PC-3 (cell line): ENCODE results near the genes KIF12 and BRINP1.

GRCh38 chr9:113510965-113511794 is 47.7 kb downstream of the RGS3 start:
- RAMPAGE, long total RNA, result no peak

DNA sequence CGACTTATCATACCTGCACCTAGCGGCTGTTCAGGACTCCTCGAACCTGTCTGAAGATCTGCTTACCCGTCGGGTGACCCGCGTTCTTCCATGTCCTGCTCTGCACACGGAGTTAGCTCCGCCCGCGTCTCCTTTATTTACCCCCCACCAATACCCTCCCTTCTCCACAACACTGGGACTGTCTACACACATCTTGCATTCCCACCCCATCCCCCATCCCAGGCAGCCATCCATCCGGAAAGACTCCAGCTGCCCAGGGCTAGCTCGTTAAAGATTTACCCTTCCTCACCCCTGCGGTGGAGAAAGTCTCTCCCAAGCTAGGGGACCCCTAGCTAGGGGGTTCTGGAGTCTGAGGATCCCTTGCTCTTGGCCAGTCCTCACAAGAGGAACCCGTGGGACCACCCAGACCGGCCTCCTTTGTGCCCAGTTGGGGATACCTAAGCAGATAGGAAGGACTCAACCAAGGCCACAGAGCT is at the start of gene KIF12:
Gene KIF12, minus strand, starts transcription at position 108 of the 476 bp plus-strand sequence.
- RAMPAGE, long total RNA, result no peak

- RAMPAGE, long total RNA, result no peak
Measured at GRCh38 chr9:114174633-114175854, 19.7 kb downstream of the COL27A1 start.

GRCh38 chr9:114360916-114361471 is 26.8 kb downstream of the AKNA start:
- RAMPAGE, long total RNA, result no peak

DNA sequence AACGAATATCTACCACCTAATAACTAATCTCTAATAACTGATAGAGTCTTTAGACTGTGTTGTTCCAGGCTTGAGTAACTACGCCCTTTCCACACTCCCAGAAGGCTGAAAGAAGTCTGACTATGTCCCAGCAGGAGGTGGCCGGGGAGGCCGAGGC is 274 bp downstream of the TEX53 start:
- RAMPAGE, long total RNA, result no peak

GRCh38 chr9:114894697-114895481 is 35.5 kb downstream of the TNFSF8 start:
- RAMPAGE, long total RNA, result no peak

- RAMPAGE, long total RNA, result no peak
Measured at GRCh38 chr9:115027797-115027996, 90.3 kb downstream of the TNC start.

DNA sequence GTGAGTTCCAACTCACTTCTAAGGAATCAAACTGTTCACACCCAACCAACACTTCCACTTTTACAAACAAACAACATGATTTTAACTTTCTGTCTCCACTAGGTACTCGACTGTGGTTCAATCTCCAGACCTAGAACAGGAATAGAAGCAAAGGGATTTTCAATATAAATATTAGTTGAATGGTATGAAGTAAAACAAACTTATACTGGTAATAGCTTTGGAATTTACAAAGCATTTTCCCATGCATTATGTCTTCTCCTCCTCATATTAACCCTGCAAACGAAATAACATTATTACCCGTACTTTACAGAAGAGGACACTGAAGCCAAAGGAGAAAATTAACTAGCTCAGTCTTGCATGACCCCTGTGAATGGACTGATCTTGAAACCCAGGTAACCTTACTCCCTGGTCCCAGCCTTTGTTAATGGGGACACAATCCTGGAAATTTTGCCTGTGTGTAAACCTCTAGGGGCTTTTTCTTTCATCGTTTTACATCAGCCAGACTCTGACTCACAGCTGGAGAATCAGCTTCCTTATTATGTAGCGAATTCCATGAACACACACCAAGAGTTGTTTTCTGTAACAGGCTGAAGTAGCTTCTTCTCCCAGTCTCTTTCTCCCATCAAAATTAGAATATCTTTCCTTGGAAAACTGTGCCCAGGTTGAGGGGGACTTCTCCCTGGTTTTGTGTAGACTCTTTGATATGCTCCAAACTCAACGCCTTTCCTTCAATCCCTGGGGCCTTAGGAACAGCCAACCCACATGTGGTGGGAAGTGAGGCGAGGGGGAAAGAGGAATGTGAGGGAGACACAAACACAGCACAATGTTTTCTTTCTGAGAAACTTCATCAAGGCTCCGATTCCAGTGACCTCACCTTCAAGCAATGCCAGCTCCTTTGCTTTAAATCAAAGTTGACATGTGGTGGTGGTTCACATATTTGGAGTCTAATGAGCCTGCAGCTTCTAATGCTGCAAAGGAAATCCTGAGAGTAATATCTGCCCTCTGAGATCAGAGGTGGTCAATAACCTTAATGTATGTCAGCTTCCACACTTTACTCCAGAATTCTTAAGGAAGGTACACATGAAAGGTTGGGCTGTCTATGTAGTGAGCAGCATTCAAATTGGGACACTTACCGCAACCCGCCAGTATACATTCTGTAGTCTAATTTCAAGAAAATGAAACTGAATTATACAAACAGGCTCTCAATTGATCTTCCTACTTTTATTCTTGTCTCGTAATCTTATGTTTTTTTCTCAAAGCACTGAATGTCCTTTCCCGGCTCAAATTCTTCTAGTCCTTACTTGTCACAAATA is 480.8 kb upstream of the PAPPA start:
- RAMPAGE, long total RNA, result no peak

GRCh38 chr9:116365286-116365768 is 211.7 kb downstream of the PAPPA start:
- RAMPAGE, long total RNA, result no peak

- RAMPAGE, long total RNA, result no peak
Measured at GRCh38 chr9:116566914-116567774, 120.0 kb upstream of the TRIM32 start.

GRCh38 chr9:116571686-116572541 is 115.2 kb upstream of the TRIM32 start:
- RAMPAGE, long total RNA, result no peak

GRCh38 chr9:116605748-116606354 is 81.3 kb upstream of the TRIM32 start:
- RAMPAGE, long total RNA, result no peak

GRCh38 chr9:117465839-117466405 is 51.1 kb upstream of the ASTN2 start:
- RAMPAGE, long total RNA, result no peak

- RAMPAGE, long total RNA, result no peak
Measured at GRCh38 chr9:117719121-117719388, 14.9 kb downstream of the TLR4 start.

- RAMPAGE, long total RNA, result no peak
Measured at GRCh38 chr9:119369197-119370239, at the start of gene BRINP1. Gene BRINP1 (minus strand): TSS chr9:119369435.

DNA sequence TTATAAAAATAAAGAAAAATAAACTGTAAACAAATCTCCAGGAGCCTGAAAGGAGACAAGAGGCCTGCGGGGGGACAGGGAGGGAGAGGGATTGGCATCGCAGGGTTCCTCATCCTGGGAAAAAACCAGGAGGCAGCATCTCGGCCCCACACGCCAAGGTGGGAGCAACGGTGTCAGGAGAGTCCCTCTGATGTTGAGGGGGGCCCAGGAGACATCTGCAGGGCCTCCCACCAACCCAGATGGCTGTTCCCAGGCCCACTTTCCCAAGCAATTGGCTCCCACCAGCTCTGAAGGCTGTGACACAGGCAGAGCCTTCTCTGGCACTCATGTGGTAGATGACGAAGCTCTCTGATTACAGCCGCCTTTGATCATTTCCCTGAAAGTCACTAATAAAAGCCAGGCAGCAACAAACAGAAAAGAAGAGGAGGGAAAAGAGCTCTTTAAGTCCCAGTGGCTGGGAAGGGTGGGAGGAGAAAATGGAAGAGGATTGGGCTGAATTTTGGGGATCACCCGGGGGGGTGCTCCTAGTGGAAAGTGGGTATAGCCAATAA is 226.5 kb downstream of the CDK5RAP2 start:
- RAMPAGE, long total RNA, result no peak

DNA sequence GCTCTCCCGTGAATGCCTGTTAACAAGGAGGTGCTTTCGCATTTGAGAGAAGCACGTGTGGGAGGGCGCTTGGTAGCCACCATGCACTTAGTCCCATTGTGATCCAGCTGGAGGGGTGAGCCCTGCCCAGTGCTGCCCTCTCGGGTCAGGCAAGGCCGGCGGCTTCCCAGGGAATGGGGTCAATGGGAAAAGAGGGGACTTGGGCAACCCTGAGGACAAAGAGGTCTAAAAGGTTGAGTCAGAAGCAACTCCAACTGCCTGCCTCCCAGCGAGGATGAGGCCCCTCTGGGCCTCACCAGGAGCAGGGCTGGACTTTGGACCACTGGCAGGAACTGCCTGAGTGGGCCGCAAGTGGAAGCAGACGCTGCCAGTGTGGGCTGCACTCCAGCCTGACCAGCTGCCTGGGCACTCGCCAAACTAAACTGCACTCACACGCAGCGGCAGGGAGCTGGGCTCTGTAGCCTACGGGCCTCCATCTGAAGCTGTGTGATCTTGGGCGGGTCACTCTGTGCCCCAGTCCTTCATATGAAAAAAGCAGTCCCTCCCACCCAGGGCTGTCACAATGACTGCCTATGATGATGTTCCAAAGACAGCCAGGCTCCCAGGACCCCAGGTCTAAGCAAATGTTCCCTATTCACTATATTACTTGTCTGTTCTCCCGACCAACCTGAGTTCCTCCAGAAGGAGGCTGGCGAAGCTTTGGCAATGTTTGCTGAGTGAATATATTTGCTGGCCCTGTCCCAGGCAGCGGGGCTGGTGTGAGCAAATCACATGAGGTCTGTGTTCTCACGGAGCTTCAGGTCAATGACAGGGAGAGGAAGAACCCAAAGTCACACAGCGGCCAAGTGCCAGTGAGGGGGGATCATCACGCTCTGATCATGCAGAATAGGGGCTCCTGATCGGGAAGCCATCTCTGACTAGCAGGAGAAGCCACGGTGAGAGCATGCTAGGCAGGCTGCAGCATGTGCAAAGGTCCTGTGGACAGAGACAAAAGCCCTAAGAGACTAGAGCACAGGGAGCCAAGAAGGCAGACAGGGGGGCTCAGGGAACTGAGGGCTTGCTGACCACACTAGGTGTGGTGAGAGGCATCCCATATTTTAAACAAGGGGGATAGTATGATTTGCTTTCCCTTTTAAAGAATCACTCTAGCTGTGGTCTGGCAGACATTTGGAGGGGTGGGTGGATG is 195.4 kb downstream of the CDK5RAP2 start:
- RAMPAGE, long total RNA, result no peak

DNA sequence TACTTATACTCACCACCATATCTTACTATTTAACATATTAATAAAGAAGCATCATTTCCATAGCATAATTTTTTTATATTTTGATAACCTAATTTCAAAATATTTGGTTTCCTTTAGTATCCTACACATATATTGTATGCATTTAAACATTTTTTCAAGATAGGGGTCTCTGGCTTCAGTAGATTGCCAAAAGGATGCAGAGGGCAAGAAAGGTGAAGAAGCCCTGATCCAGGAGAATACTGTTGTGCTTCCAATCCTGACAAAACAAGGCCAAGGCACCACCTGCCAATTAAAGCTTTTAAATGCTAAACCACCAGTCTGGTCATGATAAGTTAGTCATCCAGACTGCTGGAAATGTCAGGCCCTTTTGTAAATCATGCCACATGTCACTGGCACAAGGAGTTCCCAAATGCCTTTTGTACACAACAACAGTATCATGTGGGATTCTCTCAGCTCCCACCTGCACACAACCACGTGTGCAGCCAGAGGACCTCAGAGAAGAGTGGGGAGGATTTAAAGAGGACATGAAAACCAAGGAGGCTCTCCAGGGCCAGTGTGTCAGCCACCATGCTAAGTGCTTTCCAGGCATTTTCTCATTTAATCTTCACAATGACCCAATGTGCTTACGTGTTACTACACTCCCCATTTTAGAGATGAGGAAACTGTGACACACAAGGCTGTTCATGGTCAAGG is 99.3 kb downstream of the CDK5RAP2 start:
- RAMPAGE, long total RNA, result no peak

GRCh38 chr9:120680822-120681384 is 33.4 kb downstream of the MEGF9 start:
- RAMPAGE, long total RNA, result no peak

- RAMPAGE, long total RNA, result no peak
Measured at GRCh38 chr9:120711728-120712107, 2.6 kb downstream of the MEGF9 start.